Paraaortic lymph node (tissue), 1 donor: ENCODE data around the genes MAPK1 and ZNF280A.

DNA sequence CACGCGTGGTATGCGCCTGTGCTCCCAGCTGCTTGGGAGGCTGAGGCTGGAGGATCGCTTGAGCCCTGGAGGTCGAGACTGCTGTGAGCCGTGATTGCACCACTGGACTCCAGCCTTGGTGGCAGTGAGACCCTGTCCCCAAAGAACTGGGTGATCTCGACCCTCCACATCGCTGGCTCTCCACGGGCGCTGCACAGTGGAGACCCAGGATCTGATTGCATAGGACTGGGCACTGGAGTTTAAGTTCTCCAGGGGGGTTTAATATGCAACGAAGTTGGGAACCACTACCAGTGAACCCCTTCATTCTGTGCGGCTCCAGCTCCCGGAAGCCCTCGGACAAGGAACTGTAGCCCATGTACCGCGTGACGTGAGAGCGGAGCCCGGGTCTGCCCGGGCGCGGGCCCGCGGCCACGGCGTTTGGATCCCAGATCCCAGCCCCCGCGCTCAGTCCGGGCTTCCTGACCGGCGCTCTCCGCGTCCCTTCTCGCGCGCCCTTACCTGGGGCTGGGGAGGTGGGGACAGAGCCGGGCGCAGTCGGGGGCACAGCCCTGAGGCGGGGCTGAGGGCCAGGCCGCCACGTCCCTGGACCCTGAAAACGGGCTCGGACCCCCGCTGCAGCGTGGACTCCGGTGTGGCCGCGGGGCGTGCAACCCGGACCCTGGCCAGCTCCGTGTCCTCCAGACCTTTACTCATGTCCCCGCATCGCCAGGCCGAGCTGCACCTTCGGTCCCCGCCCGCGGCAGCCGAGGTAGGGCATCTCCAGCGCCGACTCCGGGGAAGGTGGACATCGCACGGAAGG, 10.1 kb upstream of the AIFM3 start:
- PRO-cap: no peak

DNA sequence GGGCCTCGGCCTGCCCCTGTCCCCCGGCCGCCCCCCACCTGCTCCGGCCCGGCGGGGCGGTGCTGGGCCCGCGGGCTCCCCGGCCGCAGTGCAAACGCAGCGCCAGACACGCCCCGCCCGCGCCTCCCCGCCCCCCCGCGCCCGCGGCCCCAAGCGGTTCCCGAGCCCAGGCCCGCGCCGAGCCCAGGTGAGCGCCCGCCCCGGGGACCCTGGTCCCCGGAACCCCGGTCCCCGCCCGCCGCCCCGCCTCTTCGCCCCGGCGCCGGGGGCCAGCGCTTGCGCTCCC, 2.1 kb upstream of the AIFM3 start:
- PRO-cap: no peak

GRCh38 chr22:20966024-20966985, 750 bp upstream of the AIFM3 start:
- PRO-cap: no peak

- PRO-cap: no peak
Observed at GRCh38 chr22:20999964-21001070, 1.6 kb downstream of the THAP7 start.

GRCh38 chr22:21449665-21450811, 17.1 kb upstream of the TMEM191C start:
- PRO-cap: no peak

DNA sequence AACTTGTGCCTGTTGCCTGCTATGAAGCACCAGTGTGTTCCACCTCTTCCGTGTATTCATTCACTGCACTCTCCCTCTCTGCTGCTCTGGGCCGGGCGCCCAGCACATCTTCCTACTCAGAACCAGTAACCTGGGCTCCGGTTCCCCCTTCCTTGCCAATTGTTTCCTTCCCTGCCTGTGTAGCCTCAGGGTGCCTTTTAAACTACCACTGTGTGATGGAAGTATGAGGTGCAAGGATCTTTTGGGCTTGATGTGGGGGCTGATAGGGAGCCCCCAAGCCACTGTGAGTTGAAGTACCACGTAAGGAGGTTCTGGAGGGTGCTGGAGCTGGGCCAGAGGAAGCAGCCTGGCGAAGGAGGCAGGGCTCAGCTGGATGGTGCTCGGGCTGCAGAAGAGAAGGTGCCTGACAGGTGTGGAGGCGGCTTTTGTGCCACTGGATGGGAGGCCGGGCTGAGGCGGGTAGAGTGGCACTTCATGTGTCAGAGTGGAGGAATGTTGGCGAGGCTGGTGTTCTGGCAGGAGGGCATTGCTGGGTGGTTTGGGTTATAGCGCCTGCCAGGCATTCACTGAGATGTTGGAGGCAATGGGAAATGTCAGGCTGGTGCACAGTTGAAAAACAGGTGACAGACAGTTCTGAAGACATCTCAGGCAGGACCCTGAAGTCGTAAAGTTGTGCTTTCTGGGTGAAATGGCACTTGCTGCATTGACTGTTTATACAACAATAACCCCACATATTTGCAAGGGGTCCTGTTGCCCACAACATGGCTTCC, 24.1 kb downstream of the UBE2L3 start:
- PRO-cap: no peak

DNA sequence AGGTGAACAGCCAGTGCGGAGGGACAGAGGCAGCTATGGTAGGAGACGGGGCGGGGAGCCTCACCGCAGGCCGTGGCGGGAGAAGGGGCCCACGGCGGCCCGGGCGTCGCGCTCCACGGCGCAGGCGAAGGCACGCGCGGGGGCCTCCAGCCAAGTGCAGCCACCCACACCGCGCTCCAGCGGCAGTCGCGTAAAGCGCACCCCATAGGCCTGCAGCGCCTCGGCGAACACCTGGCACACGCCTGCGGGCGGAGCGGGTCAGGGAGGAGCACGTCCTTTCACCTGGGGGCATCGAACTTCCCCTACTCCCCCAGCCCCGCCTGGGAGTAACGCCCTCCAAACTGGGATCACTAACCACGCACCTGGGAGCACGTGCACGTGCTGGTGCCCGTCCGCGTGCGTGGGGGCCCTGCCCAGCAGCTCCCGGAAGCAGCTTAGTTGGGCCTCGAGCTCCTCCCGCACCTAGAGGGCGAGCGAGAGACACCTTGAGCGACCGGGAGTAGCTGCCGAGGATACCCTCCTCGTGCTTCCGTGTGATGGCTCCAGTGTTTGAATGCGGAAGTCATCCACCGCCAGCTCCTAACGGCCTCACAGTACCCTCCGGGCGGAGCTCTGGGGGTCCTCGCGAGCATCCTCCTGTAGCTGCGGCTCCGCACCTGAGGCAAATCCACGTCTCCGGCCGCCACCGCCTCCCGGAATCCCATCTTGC, 722 bp downstream of the YDJC start:
- PRO-cap: unidirectional peak, plus-strand start at position 499 of the sequence; unidirectional peak, plus-strand start at position 545 of the sequence

DNA sequence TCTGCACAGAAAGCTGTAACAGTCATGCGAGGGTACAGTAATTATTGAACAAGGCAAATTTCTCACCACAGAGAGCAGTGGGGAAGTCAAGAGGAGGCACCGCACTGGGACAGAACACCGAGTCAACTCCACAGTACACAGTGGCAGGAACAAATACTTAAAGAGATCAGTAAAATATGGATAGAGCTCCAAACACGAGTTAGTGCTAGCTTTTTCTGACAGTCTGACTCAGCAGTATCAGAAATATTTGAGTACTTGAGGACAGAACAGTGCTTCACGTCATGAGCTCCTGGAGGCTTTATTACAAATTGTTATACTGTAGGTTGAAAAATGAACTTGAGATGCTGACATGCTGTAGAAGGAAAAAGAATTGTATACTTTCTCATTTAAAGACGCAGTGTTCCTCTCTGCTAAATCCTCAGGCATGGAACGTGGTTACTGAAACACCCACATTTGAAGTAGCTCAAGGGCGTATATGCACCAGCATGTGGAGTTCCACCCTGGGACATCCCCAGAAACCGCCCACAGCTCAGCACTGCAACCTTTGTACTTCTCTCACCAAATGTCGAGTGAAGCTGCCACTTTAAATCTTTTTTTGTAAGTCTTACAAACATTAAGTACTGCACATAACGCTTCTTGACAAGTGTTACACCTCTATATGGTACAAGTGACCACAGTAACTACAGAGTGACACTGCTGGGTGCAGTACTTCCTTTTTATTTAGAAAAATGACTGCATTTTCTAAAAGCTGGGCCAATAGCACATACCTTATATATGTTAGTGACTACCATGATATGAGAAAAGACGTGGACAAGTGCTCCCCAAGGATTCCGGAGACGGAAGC, 27.5 kb upstream of the YPEL1 start:
- PRO-cap: no peak

- PRO-cap: no peak
Observed at GRCh38 chr22:21805717-21806584, 61.5 kb downstream of the MAPK1 start.

DNA sequence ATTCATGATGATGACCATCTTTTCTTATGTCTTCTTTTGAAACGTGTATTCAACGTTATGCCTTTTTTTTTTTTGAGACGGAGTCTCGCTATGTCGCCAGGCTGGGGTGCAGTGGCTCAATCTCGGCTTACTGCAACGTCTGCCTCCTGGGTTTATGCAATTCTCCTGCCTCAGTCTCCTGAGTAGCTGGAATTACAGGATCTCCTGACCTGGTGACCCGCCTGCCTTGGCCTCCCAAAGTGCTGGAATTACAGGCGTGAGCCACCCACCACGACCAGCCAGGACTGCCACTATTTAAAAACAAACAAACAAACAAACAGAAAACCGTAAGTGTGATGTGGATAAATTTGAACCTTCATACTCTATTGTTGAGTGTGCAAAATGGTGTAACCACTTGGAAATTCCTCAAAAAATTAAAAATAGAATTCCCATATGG, 56.7 kb downstream of the MAPK1 start:
- PRO-cap: no peak

DNA sequence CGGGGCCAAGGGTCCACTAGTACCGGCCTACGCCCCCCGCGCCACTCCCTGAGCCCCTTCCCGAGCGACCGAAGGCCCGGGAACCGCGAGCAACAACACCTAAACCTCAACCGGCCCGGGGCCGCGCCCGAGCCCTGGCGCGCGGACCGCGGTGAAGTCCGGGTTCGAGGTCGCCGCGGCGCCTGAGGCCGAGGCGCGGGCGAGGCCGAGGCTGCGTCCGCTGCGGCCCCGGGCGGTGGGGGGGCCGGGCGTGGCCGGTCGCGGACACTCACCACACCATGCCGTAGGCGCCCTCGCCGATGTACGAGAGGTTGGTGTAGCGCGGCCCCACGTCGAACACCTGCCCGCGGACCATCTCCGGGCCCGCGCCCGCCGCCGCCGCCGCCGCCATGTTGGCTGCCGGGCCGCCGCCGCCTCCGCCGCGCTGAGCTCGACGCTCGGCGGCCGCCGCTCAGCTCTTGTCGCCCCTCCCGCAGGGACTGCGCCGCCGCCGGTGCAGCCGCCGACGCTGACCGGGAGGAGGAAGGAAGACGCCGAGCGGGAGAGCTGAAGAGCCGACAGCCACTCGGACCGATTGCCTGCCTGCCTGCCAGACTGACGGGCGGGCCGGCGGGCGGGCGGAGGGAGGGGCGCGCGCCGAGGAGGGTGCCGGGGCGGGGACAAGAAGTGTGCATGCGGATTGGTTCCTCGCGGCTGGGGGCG, at the start of gene MAPK1:
TSS of gene MAPK1 (minus strand) at position 596 of the 702 bp plus-strand sequence.
- PRO-cap: bidirectional peak, plus-strand start outside the sequence, minus-strand start at position 596 of the sequence

DNA sequence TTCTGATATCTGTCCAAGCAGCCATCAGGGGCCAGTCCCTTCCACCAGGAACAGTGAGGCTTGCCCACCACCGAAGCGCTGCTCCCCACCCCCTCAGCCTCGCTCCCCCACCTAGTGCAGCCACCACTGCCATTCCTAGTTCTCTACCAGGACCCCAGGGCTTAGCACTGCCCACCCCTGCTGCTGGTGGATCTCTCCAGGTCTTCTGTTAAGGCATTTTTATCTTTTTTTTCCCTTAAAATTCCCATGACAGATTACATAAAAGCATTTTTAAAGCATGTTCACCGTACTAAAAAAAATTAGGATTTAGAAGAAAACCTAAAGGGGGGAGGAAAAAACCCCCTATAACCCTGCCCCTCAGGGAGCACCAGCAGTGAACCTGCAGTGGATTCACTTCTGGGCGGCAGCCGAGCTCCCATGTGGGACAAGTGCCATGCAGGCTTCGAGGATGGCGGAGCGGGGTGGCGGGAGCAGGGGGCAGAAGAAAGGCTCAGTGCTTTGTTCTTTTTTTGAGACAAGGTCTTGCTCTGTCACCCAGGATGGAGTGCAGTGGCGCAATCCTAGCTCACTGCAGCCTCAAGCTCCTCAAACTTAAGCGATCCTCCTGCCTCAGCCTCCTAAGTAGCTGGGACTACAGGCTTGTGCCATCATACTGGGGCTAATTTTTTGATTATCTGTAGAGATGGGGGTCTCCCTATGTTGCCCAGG, 34.3 kb downstream of the PPM1F start:
- PRO-cap: no peak

GRCh38 chr22:22026400-22026966, 43.9 kb upstream of the TOP3B start:
- PRO-cap: no peak

DNA sequence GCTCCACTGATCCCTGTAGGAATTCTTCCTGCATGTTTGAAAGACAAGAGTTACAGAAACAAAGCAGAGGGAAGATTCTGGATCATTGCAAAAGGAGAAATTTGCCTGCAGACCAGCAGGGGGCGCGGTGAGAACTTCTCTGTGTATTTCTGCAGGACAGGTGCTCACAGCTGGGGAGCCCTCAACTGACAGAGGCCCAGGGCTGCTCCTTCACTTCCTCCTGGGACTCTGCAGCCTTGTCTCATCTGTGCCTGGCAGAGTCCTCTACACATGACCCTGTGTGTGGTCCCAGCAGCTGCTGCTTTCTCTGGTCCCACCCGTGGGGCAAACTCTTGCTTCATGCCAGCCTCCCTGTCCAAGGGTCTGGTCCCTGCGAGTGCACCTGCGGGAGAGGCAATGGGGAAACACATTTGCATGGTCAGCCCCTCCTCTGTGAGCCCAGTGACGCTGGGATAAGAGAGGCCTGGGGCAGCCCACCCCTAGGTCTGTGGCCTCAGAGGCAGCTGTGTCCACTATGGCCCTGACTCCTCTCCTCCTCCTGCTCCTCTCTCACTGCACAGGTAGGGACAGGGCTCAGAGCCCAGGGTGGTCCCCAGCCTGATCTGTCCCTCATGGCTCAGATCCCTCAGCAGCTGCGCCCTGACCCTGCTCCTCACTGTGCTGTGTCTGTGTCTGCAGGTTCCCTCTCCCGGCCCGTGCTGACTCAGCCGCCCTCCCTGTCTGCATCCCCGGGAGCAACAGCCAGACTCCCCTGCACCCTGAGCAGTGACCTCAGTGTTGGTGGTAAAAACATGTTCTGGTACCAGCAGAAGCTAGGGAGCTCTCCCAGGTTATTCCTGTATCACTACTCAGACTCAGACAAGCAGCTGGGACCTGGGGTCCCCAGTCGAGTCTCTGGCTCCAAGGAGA, 43.2 kb upstream of the VPREB1 start:
- PRO-cap: no peak

GRCh38 chr22:22520022-22520760, at the start of gene ZNF280A:
Gene ZNF280A (minus strand): TSS chr22:22520270.
- PRO-cap: unidirectional peak, minus-strand start at chr22:22520270

DNA sequence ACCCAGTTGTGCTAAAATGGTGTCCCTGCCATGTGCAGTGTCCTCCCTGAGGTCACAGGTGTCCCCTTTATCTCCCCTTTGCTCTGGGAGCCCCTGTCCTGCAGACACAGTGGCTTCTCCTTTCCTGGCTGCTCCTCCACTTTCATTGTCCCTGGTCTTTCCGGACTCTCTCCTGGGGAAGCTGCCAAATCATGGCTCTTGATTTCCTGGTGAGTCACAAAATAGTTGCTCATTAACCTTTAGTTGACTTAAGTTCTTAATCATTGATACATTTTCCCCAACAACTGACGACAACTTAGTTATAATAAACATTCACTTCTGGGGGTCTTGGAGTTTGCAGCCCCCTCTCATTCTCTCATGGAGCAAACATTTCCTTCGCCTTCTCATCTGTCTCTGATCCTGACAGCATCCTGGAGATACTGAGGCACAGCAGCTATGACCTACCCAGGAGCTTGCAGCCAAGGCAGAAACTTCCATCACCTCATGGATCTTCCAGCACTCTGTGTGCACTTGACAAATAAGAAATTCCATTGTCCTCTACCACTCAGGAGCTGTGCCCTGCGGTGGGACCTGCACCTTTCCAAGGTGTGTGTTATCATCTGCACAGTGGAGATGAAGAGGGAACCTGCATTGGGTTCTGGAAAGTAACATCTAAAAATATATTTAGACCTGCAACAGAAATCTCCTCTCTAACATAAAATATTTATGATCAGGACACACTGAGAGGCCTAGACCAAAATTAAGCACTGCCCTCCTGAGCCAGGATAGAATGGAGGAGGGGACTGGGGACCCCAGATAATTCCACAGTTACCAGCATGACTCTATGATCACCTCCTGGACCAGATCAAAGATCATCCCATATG, 49.0 kb downstream of the GGTLC2 start:
- PRO-cap: no peak

- PRO-cap: no peak
Observed at GRCh38 chr22:22792136-22792607, 95.4 kb upstream of the IGLL5 start.

GRCh38 chr22:22810513-22810823, 77.1 kb upstream of the IGLL5 start:
- PRO-cap: unidirectional peak, minus-strand start at chr22:22810680

- PRO-cap: no peak
Observed at GRCh38 chr22:22849803-22850232, 37.8 kb upstream of the IGLL5 start.

- PRO-cap: no peak
Observed at GRCh38 chr22:22884877-22886015, 2.4 kb upstream of the IGLL5 start.